Measurements from ENCODE around the gene ANAPC16.

DNA sequence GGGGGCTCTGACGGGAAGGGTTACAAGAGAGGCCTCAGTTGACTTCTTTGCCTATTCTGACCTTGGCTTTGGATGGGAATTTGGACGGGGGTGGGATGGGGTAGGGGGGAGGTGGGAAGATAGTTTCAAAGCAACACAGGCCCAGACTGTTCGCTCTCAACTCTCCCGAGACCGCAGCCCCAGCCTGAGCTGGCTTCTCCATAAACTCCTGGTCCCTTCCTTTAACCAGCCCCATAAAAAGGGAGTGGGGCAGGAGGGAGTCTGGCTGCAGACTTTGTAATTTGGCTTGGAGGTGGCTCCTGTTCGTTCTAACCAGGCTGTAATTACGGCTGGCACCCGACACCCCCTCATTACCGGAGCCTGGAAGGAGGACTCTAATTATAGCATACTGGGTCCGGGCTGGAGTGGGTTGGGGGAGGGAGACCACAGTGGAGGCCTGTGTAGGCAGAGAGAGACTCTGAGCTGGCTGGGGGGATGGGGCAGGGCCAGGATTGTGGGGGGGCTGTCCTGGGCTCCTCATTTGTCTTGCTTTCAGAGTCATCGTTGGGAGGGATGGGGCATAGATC, 49.6 kb downstream of the UNC5B start:
- PRO-cap, 3 experiments, result no peak in any of the 3 experiments
- RAMPAGE, long total RNA, 2 experiments, result no peak in any of the 2 experiments
- RRBS, result 60% methylated on average over 1 of the region's 11 CpGs

- PRO-cap, 3 experiments, result no peak in any of the 3 experiments
- RAMPAGE, long total RNA, 2 experiments, result no peak in any of the 2 experiments
- RRBS, result no CpG with 5 or more reads among the region's 3 CpGs
Measured at GRCh38 chr10:71345041-71345487, 26.0 kb downstream of the SLC29A3 start.

GRCh38 chr10:71397848-71398296, 1.2 kb downstream of the CDH23 start:
- PRO-cap, 3 experiments, result no peak in any of the 3 experiments
- RAMPAGE, long total RNA, 2 experiments, result no peak in any of the 2 experiments
- RRBS, result 1% methylated on average over 13 of the region's 32 CpGs

DNA sequence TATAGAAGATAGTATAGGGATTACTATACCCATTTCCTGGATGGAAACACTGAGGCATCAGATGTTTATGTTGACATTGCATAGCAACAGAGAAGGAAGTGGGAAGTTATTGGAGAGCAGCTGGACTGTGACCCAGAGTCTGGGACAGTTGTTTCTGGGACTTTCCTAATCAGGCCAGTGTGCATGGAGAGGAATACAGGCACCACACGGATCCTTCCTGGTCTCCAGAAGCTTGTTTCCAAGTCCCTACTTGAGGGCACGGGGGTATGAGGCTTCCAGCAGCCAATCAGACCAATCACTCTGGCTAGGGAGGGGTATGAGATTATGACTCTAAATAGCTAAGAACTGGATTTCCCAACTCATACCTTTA, 158.1 kb downstream of the CDH23 start:
- PRO-cap, 3 experiments, result no peak in any of the 3 experiments
- RAMPAGE, long total RNA, 2 experiments, result no peak in any of the 2 experiments
- RRBS, result no CpG with 5 or more reads among the region's 2 CpGs

- PRO-cap, 3 experiments, result no peak in any of the 3 experiments
- RAMPAGE, long total RNA, 2 experiments, result no peak in any of the 2 experiments
- RRBS, result no CpG with 5 or more reads among the region's 11 CpGs
Measured at GRCh38 chr10:71623347-71624023, 96.1 kb downstream of the C10orf105 start.

GRCh38 chr10:71727191-71727713, 7.7 kb upstream of the C10orf105 start:
- PRO-cap, 3 experiments, result no peak in any of the 3 experiments
- RAMPAGE, long total RNA, 2 experiments, result no peak in any of the 2 experiments
- RRBS, result no CpG with 5 or more reads among the region's 10 CpGs

DNA sequence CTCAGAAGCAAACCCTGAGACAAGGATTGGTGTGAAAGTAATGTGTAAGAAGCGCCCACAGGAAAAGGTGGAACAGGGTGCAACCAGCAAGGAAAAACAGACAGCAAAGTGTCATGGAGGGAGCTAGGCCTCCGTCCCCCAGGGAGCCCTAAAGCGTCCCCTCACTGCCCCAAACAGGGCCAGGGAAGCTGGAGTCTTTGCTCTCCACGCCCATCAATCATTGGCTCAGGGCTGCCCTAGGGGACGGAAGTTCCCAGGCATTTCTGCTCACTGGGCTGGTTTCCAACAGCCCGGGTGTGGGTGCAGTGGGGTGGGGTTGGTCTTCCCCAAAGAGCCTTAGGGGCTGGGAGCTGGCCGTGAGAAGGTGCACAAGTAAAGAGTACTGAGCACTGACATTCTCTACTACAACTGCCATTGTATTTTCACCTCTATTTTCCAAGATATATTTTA, 9.7 kb upstream of the C10orf105 start:
- PRO-cap, 3 experiments, result peak in 1 of 3 experiments; most common minus-strand start position 171 of the sequence (in 1)
- RAMPAGE, long total RNA, 2 experiments, result no peak in any of the 2 experiments
- RRBS, result no CpG with 5 or more reads among the region's 7 CpGs

- PRO-cap, 3 experiments, result no peak in any of the 3 experiments
- RAMPAGE, long total RNA, 2 experiments, result no peak in any of the 2 experiments
- RRBS, result no CpG with 5 or more reads among the region's 4 CpGs
Measured at GRCh38 chr10:71737109-71737573, 17.6 kb upstream of the C10orf105 start.

DNA sequence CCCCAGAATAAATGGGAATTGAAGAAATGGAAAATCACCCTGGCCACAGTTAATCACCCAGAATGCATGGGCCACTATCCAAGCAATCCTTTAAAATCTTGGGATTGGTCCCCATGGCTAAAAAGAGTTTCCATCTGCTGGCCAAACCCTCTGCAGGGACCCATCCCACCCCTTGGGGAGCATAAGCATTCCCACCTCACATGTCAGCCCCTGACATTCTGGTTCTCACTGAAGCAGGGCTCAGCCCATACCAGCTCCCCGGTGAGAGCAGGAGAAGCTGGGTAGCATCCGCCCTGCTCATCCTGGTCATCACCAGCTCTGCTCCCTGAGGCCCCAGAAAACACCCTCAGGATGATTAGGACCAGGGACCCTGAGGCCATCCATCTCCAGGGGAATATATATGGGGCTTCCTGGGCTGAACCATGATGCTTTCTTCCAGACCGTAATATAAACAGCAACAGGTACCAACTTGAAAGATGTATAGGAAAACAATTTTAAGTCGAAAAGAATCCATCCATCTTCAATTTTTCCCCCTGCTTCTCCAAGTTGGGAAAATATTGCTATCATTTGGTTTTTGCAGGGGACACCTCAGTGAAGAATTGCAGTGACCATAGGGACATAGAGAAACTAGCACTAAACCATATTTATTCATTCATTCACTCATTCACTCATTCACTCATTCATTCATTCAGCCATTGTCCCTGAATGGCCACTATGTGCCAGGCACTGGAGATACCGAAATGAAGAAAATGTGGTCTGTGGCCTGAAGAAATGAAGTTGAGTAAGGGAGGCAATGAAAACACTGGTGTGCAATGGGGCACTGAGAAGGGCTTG, 25.0 kb upstream of the C10orf105 start:
- PRO-cap, 3 experiments, result no peak in any of the 3 experiments
- RAMPAGE, long total RNA, 2 experiments, result no peak in any of the 2 experiments
- RRBS, result no CpG with 5 or more reads among the region's 5 CpGs

DNA sequence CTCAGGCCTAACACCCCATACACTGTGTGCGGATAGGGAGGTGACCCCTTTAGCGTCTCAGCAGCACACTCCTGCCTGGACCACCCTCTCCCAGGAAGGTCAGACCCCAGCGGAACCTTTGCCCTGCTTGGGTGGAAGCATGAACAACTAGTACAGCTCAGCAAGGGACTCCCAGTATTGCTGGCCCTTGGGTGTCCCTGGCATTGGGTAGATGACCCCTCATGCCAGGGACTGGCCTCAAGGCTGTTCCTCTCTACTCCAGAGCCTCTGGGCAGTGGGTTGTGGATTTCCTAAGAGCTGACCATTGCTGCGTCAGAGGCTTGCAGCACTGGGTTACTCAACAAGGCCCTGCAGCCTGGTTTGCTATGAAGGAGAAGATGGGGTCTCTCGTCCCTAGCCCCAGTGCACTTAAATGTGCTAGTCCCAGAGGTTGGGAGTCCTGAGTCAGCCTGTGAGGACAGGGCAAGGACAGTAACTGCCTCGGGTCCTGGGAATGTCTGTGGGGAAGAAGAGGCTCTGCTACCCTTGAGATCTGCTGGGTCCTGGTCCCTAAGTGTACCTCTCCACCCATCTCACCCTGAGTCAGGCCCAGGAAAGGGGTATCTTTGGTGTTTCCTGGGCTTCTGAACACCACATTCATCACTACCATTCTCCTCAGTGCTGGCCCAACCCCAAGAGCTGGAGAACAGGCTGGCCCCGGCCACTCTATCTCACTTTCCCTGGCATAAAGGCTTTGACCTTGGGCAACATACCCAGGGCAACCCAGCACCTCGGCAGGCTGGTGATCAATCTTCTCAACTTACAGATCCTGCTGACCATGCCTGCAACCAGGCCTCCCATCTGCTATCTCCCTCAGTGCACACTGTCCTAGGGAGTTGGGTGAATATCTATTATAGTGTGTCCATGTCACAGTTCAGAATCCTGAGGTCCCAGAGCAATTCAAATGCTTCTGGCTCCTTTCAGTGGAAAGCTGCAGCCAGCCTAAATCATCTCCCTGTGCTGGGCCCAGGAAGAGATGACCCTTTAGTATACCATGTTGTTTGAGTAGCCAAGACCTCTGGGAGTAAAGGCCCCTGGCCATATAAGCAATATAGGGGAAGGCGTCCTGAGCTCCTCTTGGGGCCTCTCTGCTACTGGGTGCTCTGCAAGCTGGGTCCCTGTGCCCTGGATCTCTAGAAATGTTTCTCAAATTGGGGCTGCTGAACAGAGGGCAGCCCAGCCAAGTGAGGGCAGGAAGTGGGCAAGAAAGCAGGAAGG, 2.2 kb downstream of the VSIR start:
- PRO-cap, 3 experiments, result peak in 3 of 3 experiments; most common plus-strand start position 804 of the sequence (in 2); most common minus-strand start position 269 of the sequence (in 2)
- RAMPAGE, long total RNA, 2 experiments, result no peak in any of the 2 experiments
- RRBS, result no CpG with 5 or more reads among the region's 9 CpGs

GRCh38 chr10:71819434-71820166, 31.5 kb downstream of the PSAP start:
- PRO-cap, 3 experiments, result no peak in any of the 3 experiments
- RAMPAGE, long total RNA, 2 experiments, result no peak in any of the 2 experiments
- RRBS, result 94% methylated on average over 2 of the region's 29 CpGs

DNA sequence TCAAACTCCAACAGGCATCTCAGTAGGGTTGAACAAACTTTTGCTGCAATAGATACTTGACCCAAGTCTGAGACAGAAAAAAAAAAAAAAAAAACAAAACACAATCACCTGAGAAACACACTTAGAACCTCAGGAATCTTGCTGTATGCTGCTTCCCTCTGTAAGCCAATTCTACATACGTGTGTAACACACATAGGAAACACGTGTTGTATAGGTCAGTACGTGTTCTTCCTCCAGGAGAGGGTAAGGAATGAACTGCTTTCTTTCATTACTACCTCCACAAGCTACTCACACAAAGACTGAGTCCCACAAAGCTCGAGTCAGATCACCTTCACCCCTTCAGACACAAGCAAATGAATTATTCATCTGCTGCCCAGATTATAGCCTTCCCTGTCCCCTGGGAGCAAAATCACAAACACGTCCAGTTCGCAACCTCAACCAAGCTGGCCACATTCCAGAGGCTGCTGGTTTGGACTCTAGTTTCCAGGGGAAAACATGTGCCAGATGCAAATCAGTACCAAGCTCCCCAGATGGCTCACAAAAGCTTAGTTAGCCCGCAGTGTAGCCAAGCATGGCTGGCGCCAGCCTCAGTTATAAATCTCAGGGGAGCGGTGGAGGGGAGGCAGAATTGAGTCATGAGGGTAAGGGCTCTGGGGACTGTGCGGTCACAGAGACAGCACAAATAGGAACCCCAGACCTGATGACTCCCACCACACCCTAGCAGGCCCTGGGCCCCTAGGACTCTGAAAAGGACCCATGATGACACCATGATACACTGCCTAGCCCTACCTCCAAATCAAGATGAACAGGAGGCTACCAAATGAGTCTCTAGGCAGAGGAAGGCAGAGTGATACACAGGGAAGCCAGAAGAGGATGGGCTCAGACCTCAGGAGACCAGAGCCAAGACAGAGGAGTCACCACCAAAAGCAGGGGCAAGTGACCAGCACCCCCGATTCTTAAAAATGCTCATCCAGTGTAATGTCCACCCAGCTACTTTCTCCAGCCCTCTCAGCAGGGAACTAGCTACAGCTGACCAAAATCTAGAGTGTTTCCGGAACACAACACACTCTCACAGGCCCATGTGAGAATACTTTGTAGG, 15.0 kb downstream of the PSAP start:
- PRO-cap, 3 experiments, result peak in 3 of 3 experiments; most common minus-strand start position 1,010 of the sequence (in 2)
- RAMPAGE, long total RNA, 2 experiments, result no peak in any of the 2 experiments
- RRBS, result 63% methylated on average over 1 of the region's 12 CpGs

- PRO-cap, 3 experiments, result no peak in any of the 3 experiments
- RAMPAGE, long total RNA, 2 experiments, result no peak in any of the 2 experiments
- RRBS, result no CpG with 5 or more reads among the region's 14 CpGs
Measured at GRCh38 chr10:71903549-71904244, 52.6 kb upstream of the PSAP start.

DNA sequence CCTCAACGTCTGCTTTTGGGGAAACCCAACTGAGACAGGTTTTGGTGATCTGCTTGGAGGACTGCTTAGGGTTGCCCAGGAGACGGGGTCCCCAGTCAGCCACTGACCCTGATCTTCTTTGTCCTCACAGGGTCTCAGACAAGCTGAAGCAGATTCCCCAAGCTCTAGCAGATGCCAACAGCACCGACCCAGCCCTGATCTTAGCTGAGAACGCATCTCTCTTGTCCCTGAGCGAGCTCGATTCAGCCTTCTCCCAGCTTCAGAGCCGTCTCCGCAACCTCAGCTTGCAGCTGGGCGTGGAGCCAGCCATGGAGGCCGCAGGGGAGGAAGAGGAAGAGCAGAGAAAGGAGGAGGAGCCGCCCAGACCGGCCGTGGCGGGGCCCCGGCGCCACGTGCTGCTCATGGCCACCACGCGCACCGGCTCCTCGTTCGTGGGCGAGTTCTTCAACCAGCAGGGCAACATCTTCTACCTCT, 42.9 kb downstream of the CHST3 start:
- PRO-cap, 3 experiments, result peak in 3 of 3 experiments; most common plus-strand start position 363 of the sequence (in 2); most common minus-strand start position 272 of the sequence (in 2)
- RAMPAGE, long total RNA, 2 experiments, result no peak in any of the 2 experiments
- RRBS, result 42% methylated on average over 9 of the region's 23 CpGs

- PRO-cap, 3 experiments, result no peak in any of the 3 experiments
- RAMPAGE, long total RNA, 2 experiments, result no peak in any of the 2 experiments
- RRBS, result no CpG with 5 or more reads among the region's 27 CpGs
Measured at GRCh38 chr10:72062697-72063274, 25.6 kb downstream of the SPOCK2 start.

- PRO-cap, 3 experiments, result peak in 1 of 3 experiments; most common plus-strand start chr10:72096180 (in 1)
- RAMPAGE, long total RNA, 2 experiments, result no peak in any of the 2 experiments
- RRBS, result no CpG with 5 or more reads among the region's 4 CpGs
Measured at GRCh38 chr10:72095928-72096662, 7.7 kb upstream of the SPOCK2 start.

DNA sequence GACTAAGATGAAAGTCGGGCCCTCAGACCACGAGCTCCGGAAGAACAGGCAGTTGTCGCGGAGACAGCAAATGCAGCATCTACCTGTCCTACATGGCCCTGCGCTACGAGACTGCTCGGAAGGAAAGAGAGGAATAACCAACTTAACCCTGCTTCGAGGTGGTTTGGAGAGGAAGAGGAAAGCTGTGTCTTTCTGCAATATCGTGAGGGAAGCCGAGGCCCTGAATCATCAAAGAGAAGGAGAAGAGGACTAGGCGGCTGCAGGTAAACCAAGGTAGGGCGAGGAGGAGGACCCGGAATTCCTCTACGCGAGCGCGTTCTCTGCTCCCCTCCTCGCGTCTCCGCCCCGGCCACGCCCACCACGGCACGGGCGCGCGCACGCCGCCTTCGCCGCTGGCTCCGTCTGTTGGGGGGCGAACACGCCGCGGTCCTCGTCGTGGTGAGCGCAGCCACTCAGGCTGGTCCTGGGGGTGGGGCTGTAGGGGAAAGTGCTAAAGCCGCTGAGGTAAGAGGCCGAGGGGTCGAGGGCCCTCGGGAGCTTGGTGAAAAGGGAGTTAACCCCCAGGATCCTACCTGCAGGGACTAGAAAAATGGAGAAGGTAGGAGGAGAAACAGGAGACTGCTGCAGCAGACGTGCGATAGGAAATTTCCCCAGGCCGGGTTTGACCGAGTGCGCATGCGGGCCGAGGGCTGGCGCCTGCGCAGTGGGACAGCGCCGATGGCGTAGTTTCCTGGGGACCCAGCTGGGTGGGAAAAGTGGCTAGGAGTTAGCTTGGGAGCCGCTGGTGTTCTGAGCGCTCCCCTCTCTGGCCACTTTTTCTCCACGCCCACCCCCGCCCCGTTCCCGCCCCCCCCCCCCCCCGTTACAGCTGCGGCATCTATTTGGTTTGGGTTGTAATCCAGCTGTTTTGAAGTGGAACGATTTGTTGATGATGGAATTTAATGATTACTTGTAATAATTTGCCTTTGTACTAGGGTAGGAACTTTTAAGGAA, at the start of gene ANAPC16:
TSS of gene ANAPC16 (plus strand) at position 378 of the 993 bp plus-strand sequence.
- PRO-cap, 3 experiments, result peak in 3 of 3 experiments; most common plus-strand start position 752 of the sequence (in 3); most common minus-strand start position 342 of the sequence (in 3)
- RAMPAGE, long total RNA, 2 experiments, result start-site peak on the plus strand in 2 of 2 experiments, centred at positions 406 to 412 of the sequence, 723 to 975 reads per replicate; start-site peak on the minus strand in 2 of 2 experiments, centred at positions 314 to 632 of the sequence, 78 to 111 reads per replicate
- RRBS, result 1% methylated on average over 9 of the region's 65 CpGs

GRCh38 chr10:72235765-72236494, 19.9 kb upstream of the ASCC1 start:
- PRO-cap, 3 experiments, result no peak in any of the 3 experiments
- RAMPAGE, long total RNA, 2 experiments, result no peak in any of the 2 experiments
- RRBS, result no CpG with 5 or more reads among the region's 5 CpGs

GRCh38 chr10:72238410-72239090, 22.5 kb upstream of the ASCC1 start:
- PRO-cap, 3 experiments, result no peak in any of the 3 experiments
- RAMPAGE, long total RNA, 2 experiments, result no peak in any of the 2 experiments
- RRBS, result no CpG with 5 or more reads among the region's 11 CpGs

GRCh38 chr10:72250644-72251144, 23.0 kb upstream of the DDIT4 start:
- PRO-cap, 3 experiments, result peak in 2 of 3 experiments; most common plus-strand start chr10:72251007 (in 2)
- RAMPAGE, long total RNA, 2 experiments, result no peak in any of the 2 experiments
- RRBS, result no CpG with 5 or more reads among the region's 1 CpG